ENCODE measurements around the genes MAPK8IP3 and NME3.

- PRO-cap: no peak
Measured at GRCh38 chr16:1212654-1213182, 12.3 kb downstream of the TPSG1 start.

- PRO-cap: unidirectional peak, minus-strand start at chr16:1308868
Measured at GRCh38 chr16:1308615-1309288, 684 bp upstream of the UBE2I start.

GRCh38 chr16:1320239-1320848, 10.9 kb downstream of the UBE2I start:
- PRO-cap: no peak

GRCh38 chr16:1366931-1368129, 15.6 kb downstream of the GNPTG start:
- PRO-cap: no peak

DNA sequence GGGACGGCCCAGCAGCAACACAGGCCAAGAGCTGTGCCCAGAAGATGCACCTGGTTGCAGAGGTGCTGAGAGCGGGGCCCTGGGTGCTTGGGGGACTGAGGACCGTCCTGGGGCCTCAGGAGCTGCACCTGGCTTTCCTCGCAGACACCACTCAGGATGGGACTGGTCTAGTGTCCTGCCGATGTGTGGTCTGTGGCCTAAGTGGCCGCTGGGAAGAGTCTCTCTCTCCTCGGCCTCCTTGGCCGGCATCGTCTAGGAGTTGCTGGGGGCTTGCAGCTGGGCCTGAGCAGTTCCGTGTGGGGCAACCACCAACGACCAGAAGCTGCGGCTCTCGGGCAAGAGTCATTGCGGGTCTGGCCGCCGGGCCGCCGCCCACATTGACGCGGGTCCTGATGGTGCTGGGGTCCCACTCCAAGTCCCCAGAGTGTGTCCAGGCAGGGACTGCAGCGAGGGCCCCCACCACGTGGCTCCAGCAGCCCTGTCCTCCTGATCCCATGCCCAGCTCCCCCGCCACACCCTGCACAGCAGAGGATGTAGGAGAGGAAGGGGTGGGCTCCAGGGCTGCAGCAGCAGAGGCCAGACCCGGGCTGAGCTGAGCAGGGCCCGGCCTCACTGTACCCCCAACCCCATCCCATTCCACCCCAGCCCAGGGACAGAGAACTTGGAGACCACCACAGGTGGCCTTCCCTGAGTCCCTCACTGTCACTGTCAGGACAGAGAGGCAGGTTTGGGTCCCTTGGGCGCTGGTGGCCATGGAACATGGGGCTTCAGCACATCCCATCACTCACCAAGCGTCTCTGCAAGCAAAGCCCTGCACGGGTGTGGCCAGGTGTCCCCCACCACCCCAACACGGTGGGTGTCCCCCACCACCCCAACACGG, 30.9 kb downstream of the UNKL start:
- PRO-cap: no peak

GRCh38 chr16:1396254-1396630, 18.3 kb downstream of the UNKL start:
- PRO-cap: no peak

GRCh38 chr16:1450110-1451070, 6.0 kb upstream of the CCDC154 start:
- PRO-cap: no peak

- PRO-cap: no peak
Measured at GRCh38 chr16:1559331-1559923, 26.0 kb downstream of the TMEM204 start.

GRCh38 chr16:1591974-1592869, 19.6 kb downstream of the IFT140 start:
- PRO-cap: no peak

DNA sequence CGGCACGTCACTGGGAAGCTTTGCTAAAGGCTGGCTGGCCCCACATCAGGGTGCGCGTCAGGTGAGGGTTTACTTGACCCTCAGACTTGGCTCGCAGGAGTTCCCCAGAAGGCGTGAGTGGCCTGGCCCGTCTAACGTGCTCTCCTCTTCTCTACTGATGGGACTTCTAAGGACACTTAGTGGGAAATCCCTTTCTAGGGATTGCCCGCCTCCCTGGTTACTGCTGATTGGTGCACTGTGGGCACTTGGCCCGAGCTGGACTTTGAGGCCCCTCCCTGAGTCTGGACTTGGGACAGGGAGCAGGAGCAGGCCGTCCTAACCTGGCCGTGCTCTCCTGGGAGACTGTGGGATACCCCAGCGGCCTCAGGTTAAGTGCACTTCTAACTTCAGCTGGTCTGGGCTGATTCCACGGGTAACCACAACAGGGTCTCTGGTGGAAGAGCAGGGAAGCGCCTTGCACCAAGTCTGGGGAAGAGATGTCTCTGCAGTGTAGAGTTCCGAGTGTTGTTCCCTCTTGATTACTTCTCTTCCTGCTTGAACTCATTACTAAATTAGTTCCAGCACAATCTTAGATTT, 14.7 kb downstream of the IFT140 start:
- PRO-cap: no peak

- PRO-cap: bidirectional peak, plus-strand start at chr16:1610858, minus-strand start at chr16:1610667; bidirectional peak, plus-strand start at chr16:1611018, minus-strand start at chr16:1611036
Measured at GRCh38 chr16:1610568-1611492, 1.0 kb downstream of the IFT140 start.

DNA sequence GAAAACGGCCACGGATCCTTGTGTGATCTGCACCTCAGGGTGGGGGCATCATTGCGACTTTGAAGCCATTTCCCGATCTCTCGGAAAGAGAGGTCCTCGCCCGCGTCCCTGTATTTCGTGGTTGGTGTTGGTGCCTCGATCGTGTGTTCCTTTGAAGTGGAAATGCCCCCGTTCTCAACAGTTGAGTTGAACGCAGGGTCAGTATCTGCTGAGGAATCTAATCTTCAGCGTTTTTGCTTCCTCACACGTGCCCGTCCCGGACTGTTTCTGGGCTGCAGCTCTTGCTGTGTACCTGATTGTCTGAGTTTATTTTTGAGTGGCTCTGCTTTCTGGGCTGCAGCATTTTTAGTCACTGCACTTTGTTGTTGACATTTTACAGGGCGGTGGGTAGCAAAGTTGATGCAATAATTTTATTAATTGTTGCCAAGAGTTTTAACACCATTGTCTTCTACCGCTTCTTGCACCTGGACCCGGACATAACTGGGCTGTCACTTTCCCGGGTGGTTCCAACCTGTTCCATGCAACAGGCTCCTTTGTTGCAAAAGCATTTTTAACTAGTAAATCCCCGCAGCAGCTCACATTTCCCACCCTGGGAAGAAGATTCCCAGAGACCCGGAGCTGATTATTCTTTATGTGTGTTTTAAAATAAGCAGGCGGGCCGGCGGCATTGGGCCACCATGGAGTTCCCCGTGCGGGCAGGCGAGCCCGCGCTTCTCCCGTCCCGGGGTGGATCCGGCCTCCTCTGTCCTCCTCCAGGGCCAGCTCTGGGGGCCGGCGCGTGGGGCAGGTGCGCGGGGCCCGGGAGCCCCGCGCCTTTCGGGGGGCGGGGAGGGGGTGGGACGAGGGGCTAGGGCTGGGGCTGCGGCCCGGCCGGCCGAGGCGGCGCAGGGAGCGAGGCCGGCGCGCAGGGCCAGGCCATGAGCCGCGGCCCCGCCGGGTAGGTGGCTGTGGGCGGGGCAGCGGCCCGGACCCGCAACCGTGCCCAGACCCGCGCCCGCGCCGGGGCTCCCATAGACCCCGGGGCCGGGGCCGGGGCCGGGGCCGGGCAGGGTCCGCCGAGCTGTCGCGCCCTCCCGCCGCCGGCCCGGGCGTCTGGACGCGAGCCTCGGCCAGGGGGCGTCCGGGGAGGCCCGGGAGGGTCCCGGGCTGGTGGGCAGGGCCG, 1.5 kb downstream of the CRAMP1 start:
- PRO-cap: unidirectional peak, plus-strand start at position 877 of the sequence; unidirectional peak, plus-strand start at position 1,013 of the sequence

- PRO-cap: unidirectional peak, minus-strand start at chr16:1678682
Measured at GRCh38 chr16:1678368-1679214, 512 bp downstream of the JPT2 start.

GRCh38 chr16:1689015-1689822, 11.1 kb downstream of the JPT2 start:
- PRO-cap: no peak

GRCh38 chr16:1705615-1706698, at the start of gene MAPK8IP3:
Gene MAPK8IP3 (plus strand): TSS chr16:1706195.
- PRO-cap: bidirectional peak, plus-strand start at chr16:1705804, minus-strand start at chr16:1705820; bidirectional peak, plus-strand start at chr16:1706204, minus-strand start at chr16:1706045

DNA sequence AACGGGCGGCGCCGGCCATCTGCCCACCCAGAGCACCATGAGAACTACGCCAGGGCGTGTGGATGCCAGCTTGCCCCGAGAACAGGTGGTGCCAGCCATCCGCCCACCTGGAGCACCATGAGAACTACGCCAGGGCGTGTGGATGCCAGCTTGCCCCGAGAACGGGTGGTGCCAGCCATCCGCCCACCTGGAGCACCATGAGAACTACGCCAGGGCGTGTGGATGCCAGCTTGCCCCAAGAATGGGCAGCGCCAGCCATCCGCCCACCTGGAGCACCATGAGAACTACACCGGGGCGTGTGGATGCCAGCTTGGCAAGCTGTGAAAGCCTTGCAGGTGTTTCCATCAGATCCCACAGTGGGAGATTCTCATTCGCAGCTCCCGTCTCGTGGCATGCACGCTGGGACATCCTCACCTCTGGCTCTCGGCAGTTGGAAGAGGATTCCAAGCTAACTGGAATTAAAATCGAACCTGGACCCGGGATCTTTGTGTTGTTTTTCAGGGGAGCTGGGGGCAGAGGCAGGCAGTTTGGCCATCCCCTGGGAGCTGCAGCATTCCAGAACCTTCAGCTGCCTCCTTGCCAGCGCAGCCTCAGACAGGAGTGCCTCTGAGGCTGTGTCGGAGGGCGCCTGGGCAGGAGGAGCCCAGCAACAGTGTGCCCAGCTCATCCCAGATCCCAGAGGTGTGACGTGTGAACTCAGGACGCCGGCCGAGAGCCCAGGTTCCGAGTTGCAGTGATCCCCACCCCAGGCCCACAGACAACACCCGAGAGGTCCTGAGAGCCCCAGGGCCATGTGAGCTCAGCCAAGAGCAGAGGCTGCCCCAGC, 26.8 kb downstream of the MAPK8IP3 start:
- PRO-cap: no peak

GRCh38 chr16:1771050-1772017, at the start of gene NME3:
Gene NME3 (minus strand): TSS chr16:1771543.
- PRO-cap: bidirectional peak, plus-strand start at chr16:1771599, minus-strand start at chr16:1771543

GRCh38 chr16:1779932-1780422, 2.4 kb downstream of the SPSB3 start:
- PRO-cap: no peak

DNA sequence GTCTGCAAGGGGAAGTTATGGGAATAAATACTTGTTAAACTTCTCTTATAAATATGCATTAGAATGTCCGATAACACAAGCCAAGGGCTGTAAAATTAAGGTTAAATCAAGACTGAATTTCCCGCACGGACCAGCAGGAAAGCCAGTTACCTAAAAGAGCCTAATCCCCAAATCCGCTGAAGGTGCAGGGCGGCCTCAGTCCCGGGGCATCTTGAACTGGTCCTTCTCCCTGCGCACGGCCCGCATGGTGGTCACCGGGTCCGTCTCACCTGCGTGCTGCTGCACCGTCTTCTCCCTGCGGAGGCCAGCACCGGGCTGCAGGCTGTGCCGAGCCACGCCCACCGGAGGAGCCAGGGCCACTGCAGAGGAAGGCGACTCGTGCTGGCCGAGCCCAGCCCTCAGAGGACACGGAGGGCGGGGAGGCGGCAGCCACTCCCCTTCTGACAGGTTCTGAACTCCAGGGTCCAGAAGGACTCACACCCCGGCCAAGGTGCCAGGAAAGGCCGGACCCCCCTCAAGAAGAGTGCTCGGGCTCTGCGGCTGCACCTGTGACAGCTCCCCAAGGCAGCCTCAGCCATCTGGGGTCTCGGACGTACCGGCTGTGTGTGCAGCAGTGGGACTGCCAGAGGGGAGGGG, 15.7 kb upstream of the IGFALS start:
- PRO-cap: no peak

DNA sequence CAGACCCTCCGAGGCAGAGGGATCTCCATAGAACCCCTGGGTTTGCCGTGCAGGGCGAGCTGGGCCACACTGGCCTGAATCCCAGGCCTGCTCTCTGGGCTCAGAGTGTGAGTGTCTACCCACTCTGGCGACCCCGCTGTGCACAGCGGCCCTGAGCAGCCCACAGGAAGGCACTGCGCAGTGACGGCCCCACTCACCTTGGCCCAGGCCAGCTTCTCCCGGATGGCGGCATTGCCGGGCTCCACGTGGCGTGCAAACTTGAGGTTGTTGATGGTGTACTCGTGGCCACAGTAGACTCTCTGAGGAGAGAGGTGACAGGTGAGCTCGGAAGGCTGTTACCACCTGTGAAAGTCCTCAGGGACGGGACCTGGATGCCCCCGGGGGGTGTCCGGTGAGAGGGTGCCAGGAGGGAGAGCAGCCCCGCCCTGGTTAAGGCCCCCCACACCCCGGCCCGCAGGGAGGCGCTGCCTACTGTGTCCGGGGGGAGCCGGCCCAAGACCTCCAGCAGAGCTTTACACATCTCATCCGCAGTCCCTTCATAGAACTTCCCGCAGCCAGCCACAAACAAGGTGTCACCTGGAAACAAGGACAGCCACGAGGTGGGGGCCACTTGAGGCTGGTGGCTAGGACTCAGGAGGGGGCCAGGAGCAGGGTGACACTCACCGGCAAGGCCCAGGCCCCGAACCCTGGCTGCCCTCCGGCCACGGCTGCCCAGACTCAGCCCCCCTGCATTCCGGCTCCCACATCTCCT, 9.8 kb downstream of the HAGH start:
- PRO-cap: no peak

All from penis (tissue), 1 donor.